Subcutaneous adipose tissue (tissue), 3 donors: ENCODE measurements around the gene CPNE7.

- PRO-cap: no peak
- RAMPAGE, long total RNA, 3 experiments: no peak in any of the 3 experiments
Measured at GRCh38 chr16:89374222-89374998, 116.0 kb downstream of the ANKRD11 start.

- PRO-cap: no peak
- RAMPAGE, long total RNA, 3 experiments: no peak in any of the 3 experiments
Measured at GRCh38 chr16:89389476-89390196, 100.7 kb downstream of the ANKRD11 start.

DNA sequence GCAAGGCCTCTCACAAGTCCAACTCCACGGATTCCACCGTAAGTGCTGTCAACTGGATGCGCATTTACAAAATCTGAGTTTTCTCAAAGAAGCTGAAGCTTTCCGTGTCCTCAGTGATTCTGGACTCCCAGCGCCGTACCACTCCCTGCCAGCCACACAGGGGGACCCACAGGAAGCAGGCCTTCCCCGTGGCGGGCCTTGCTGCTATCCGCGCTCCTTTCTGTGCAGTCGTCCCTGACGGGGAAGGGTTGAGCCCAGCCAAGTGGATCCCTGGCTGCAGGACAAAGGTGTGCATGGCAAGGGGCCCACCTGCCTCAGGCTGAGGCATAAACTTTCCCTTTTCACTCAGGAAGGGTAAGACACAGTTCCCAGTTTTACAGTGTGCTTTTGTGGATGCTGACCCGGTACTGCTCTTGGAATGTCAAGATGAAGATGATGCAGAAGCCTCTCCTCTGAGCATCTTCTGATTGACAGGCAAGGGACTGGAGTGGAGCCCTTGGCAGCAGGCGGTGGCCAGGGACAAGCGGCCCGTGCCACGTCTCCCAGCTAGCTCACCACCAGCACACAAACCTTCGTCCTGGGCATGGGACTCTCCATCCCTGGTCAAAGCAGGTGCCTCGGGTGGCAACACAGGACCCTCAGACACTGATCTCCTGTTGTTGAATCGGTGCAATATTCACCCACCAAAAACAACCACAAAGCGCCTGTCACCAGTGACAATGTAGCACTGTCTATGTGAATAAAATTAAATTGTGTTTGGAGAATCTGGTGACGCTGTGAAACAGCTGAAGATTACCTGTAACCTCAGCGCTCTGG lies 92.9 kb downstream of the ANKRD11 start:
- PRO-cap: no peak
- RAMPAGE, long total RNA, 3 experiments: no peak in any of the 3 experiments

GRCh38 chr16:89482764-89483250 lies 7.6 kb downstream of the ANKRD11 start:
- PRO-cap: no peak
- RAMPAGE, long total RNA, 3 experiments: no peak in any of the 3 experiments

- PRO-cap: no peak
- RAMPAGE, long total RNA, 3 experiments: no peak in any of the 3 experiments
Measured at GRCh38 chr16:89483668-89484689, 6.4 kb downstream of the ANKRD11 start.

GRCh38 chr16:89548391-89549365 lies 11.8 kb upstream of the RPL13 start:
- PRO-cap: no peak
- RAMPAGE, long total RNA, 3 experiments: no peak in any of the 3 experiments

DNA sequence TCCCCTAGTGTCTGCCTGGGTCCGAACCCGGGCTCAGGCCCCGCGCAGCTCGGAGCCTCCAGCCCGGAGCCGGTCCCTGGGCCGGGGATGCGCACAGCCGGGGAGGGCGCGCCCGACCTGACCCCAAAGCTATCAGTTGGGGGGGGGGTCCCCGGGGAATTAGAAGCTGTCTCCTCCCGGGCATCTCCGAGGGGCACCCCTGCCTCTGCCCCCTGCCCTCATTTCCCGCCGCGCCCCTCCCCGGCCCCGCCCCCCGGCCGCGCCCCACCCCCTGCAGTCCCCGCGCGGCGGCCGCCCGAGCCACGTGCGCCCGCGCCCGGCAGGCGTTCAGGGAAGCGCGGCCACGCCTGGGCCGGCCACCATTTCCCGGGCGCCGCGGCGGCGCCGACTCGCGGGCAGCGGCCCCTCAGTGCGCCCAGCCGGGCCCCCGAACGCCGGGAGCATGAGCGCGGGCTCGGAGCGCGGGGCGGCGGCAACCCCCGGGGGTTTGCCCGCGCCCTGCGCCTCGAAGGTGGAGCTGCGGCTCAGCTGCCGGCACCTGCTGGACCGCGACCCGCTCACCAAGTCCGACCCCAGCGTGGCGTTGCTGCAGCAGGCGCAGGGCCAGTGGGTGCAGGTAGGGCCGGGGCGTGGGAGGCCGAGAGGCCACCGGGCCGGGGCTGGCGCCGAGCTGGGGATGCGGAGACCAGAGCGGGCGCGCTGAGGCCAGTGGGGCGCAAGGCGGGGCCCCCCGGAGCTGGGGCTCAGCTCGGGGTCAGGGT lies at the start of gene CPNE7:
Gene CPNE7 (plus strand): TSS at position 303 of the 761 bp plus-strand sequence.
- PRO-cap: no peak
- RAMPAGE, long total RNA, 3 experiments: no peak in any of the 3 experiments

DNA sequence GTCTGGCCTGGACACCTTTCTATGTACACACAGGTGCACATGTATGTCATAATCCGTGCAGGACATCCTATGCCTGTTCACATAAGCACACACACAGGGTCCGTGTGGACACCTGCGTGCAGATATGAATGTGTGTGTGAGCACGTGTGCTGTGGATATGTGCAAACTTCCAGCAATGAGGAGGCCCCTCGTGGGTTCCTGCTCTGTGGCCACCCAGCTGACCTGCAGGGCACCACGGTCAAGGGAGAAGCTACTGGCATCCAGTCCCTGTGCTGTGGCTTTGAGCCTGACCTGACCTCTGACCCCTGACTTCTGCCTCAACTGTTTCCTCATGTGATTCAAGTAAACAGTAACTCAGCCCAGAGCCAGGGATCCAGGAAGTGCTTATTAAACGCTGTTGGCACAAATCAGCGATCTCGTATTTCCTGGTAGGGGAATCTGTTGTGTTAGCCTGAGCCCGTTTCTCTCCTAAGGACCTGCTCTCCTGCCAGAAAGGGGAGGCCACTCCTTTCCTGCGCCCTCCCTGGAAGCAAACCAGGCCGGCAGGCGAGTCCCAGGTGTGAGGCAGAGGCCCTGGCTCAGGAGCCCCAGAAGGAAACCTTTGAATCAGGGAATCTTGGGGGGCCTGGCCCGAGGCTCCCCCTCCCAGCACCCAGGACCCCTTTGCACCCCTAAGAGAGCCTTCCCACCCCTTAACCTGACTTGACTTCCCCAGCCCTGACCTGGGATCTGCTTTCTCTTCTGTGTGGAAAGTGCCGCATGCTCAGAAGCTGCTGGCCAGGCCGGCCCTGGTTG lies 6.6 kb downstream of the CPNE7 start:
- PRO-cap: no peak
- RAMPAGE, long total RNA, 3 experiments: no peak in any of the 3 experiments

- PRO-cap: no peak
- RAMPAGE, long total RNA, 3 experiments: no peak in any of the 3 experiments
Measured at GRCh38 chr16:89644010-89644758, 13.3 kb downstream of the CHMP1A start.

DNA sequence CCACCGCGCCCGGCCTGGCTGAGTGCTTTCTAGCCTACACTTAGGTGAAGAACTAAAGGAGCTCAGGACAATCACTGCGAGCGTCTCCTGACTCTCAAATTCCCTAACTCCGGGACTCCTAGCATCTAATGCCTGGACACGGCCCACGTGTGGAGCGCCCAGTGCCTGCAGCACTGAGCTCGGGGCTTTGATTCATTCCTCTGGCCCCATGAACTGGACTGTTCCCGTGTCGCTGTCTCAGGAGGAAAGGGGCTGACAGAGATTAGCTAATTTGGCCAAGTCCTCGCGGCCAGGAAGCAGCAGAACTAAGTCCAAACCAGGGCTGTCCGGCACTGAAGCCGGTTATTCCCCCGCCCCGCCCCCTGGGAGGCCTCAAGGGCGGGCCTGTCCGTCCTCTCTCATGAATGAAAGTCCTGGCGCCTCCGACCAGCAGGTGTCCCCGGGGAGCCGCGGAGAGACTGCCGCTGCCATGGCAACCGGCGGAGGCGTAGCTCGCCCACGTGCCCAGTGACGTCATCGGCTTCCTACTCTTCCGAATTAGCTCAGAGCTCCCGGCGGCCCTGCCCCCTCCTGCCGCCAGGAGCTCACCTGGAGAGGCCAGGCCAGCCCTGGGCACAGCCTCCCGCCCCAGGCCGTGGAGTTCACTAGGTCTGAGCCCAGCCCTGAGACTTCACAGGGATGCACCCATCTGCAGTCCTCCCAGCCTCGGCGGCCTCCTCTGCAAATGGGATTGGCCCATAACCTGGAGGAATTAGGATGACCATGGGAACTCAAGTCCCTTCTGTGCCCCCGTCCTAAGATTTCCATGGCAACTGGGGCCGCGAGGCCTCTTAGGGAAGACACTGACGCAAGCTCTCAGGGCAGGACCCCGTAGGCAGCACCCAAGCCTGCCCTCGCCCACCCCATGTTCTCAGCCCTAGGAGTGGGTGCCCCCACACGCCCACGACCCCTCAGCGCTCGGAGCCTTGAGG lies 1.4 kb downstream of the SPATA2L start:
- PRO-cap: unidirectional peak, plus-strand start at position 545 of the sequence
- RAMPAGE, long total RNA, 3 experiments: no peak in any of the 3 experiments

- PRO-cap: no peak
- RAMPAGE, long total RNA, 3 experiments: no peak in any of the 3 experiments
Measured at GRCh38 chr16:89717667-89718748, 2.7 kb downstream of the VPS9D1 start.

DNA sequence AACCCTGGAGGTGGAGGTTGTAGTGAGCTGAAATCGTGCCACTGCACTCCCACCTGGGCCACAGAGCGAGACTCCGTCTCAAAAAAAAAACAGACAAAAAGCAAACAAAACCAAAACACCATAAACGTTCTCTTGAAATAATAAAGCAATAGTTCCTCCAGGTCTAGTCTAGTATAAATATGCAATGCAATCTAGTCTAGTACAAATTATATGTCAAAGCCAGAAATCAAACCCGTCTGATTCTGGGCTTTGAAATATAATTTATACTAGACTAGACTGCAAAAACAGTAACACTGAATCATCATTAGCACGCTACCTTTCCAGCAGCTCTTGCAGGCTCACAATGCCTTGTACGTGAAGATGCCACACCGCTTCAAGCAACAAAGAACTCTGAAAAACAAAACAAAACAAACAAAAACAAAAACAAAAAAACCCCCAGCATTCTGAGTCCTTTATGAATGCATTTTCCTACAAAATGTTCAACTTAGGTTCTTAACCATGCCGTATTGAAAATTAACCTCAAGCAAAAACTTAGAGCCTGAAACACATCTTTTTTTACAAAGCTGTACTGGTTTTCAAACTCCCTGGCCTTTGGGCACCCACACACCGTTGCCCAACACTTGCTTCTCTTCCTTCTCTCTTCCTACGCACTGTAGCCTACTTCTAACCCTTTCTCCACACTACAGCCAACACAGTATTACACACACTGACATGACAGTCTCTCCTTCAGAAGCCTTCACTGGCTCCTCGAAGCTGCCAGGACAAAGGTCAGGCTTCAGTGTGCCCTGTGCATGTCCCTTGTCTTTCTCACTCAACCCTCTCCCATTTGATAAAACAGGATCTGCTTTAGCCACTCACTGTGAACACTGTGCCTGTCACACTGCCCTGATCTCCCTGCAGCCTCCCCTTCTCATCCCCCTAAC lies 8.2 kb downstream of the FANCA start:
- PRO-cap: no peak
- RAMPAGE, long total RNA, 3 experiments: no peak in any of the 3 experiments

DNA sequence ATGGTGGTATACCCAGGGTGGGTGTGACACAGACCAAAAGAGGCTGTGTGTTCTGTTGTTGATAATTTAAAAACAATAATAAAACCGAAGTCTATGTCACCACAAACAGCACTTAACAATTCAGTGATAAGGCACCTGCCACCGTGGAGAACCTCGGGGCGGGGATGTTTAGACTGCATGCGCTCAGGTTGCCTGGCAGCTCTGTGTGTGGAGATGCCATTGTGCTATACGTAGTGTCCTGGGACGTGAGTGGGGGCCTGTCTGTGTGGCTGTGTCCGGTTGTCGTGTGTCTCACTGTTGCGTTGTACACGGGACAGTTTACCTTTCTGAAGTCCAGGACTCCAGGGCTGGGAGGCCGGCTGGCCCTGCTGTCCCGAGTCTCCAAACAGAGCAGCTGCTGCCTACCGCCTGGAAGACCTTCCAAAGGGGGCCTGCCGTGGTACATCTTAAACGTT lies 18.8 kb downstream of the SPIRE2 start:
- PRO-cap: no peak
- RAMPAGE, long total RNA, 3 experiments: no peak in any of the 3 experiments

DNA sequence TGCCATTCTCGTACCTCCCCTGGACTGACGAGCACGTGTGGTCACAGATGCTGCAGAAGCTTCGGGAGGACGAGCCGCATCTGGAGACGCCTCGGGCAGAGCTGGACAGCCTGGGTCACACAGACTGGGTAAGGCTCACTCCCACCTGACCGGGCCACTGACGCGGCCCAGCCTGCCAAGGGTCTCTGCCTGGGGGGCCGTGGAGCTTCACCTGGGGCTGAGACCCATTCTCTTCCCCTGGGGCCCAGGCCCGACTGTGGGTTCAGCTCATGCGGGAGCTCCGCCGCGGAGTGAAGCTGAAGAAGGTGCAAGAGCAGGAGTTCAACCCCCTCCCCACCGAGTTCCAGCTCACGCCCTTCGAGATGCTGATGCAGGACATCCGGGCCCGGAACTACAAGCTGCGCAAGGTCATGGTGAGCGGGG lies 19.1 kb upstream of the TCF25 start:
- PRO-cap: no peak
- RAMPAGE, long total RNA, 3 experiments: no peak in any of the 3 experiments

DNA sequence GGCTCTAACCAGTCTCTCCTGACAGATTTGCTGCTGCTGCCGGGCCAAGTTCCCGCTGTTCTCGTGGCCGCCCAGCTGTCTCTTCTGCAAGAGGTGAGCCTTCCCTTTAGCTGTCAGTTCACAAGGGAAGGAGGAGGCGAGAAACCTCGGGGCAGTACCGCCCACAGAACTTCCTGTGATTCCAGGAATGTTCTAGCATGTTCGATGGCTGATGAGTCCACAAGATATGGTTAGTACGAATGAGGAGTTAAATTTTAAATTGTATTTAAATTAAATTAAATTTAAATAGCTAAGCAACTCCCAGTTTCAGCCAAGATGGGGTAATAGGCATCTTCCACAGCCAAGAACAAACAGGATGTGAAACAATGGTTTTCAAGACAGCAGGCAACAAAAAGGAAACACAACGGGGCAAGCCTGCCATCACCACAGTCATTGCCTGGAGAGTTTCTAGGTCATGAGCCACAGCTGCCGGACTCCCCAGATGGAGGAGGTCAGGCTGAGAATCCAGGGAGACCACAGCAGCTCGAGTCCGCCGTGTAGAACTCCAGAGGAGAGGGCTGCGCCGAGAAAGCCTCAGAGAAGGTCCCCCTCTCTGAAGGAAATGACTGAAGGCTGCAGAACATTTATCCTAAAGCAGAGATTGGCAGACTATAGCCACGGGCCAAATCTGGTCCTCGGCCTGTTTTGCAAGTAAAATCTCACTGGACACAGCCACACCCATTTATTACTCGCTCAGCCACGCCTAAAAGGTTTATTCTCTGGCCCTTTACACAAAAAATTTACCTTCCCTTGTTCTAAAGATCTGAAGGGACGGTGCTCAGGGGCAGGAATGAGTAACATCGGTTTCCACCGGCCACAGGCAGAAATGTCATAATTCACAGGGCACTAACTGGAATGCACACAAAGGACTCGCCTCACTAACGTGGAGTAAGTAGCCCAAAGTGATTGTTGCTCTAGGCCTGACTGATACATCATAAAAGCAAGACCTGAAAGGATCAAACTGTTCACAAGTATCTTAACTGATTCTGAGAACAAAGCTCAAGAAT lies 9.3 kb upstream of the TCF25 start:
- PRO-cap: bidirectional peak, plus-strand start at position 198 of the sequence, minus-strand start at position 86 of the sequence
- RAMPAGE, long total RNA, 3 experiments: no peak in any of the 3 experiments

DNA sequence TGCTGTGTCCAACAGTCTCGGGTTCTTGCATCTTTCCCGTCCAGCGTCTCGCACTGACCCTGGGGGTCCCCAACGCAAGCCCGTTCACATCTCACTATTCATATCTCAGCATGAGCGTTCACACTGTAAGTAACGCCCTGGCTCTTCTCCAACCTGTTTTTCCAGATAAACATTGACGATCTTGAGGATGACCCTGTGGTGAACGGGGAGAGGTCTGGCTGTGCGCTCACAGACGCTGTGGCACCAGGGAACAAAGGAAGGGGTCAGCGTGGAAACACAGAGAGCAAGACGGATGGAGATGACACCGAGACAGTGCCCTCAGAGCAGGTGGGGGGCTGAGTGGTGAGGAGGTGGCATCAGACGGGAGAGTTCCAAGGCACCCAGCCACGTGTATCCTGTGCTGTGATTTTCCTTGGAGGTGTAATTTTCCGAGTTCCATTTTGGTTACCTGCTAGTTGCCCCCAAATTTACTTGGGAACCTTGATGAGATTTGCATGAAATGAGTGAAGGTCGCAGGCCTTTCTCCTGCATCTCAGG lies 9.9 kb downstream of the TCF25 start:
- PRO-cap: no peak
- RAMPAGE, long total RNA, 3 experiments: no peak in any of the 3 experiments

DNA sequence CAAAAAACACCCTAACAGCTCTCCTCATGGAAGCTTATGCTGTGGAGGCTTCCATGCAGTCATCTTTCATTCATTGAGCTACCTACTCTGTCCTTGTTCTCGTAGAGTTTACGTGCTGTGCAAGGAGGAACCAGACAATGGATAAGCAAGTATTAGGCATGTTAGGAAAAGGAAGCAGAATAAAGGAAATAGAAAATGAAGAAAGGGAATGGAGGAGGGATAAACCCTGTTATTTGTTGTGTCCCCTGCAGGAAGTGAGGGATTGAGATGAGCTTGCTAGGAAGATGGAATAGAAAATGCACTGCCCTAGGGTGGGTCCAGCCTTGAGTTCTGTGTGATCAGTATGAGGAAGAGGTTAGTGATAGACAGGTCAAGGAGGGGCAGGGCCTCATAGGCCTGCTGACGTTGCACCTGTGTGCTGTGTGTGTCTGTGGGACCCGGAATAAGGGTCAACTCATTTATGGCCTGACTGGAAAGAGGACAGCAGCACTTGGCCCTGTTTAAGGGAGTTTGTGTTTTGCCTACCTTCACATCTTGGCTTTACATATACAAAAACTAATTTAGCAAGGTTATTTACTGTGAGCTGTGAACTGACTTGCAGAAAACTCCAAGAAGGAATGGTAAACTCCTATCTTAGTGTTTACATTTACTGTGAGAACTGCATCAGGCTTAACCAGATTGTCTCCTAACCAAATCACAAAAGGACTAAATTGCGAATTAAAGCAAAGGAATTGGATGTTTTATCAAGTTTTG lies 26.3 kb downstream of the DEF8 start:
- PRO-cap: no peak
- RAMPAGE, long total RNA, 3 experiments: no peak in any of the 3 experiments

DNA sequence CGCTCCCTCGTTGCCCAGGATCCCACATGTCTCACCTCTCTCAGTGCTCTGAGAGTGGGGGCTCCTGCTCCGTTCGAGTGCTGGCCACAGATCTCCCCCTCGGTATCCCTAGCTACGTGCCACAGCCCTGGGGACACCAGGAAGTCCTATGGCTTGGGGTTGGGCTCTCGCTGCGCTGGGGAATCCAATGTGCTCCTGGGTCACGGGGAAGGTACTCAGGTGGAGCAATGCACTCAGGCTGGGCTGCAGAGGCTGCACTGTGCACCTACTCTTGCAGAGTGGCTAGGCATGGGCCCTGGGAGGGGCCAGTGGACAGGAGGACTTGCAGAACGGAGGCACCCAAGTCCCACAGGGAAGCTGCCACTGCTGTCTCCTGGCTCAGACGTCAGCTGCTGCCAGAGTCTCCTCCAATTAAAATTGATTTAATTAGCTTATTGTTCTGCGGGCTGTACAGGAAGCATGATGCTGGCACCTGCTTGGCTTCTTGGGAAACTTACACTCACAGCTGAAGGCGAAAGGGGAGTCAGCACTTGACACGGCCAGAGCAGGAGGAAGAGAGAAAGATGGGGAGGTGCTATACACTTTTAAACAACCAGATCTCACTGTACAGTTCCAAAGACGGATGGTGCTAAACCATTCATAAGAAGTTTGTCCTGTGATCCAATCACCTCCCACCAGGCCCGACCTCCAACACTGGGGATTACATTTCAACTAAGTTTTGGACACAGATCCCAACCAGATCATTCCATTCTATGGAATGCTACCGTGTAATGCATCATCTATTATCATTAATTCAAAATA lies 1.3 kb upstream of the PRDM7 start:
- PRO-cap: no peak
- RAMPAGE, long total RNA, 3 experiments: no peak in any of the 3 experiments